Right cardiac atrium (tissue), 1 donor: ENCODE data around the genes RRH and FAM241A.

DNA sequence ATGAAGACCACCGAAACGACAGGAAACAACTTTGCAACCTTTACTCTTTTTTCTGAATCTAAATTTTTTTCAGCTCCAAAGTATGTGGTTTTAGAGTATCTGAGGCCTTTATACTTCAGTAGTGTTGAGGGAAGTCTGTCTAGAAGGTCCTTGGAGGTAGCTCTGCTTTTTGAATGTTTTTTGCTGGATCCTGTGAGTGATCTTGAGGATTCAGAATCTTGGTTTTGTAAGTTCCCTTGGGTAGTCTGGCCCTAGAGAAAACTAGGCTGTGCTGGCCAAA, 39.3 kb downstream of the MCUB start:
- PRO-cap = no peak

GRCh38 chr4:109730357-109730988, 603 bp upstream of the PLA2G12A start:
- PRO-cap = unidirectional peak, minus-strand start at chr4:109730643

DNA sequence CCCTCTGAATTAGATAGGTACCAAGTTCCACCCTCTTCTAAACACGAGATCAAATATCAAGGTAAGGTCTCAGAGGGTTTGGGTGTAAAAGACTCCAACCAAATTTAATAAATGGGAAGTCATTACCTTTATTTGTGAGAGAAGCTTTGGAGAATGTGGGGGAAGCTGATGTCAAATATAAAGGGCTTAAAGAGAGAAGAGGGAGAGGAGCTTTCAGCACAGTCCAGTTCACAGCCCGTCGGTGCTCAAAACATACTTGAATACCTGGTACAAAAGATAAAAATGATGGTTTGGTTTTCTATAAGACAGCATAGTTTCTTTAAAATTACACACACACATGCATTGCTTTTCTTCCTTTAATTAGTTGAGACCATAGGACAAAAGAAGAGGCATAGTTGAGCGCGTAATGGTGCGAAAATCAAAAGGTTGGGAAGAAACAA, 837 bp upstream of the GAR1 start:
- PRO-cap = no peak

DNA sequence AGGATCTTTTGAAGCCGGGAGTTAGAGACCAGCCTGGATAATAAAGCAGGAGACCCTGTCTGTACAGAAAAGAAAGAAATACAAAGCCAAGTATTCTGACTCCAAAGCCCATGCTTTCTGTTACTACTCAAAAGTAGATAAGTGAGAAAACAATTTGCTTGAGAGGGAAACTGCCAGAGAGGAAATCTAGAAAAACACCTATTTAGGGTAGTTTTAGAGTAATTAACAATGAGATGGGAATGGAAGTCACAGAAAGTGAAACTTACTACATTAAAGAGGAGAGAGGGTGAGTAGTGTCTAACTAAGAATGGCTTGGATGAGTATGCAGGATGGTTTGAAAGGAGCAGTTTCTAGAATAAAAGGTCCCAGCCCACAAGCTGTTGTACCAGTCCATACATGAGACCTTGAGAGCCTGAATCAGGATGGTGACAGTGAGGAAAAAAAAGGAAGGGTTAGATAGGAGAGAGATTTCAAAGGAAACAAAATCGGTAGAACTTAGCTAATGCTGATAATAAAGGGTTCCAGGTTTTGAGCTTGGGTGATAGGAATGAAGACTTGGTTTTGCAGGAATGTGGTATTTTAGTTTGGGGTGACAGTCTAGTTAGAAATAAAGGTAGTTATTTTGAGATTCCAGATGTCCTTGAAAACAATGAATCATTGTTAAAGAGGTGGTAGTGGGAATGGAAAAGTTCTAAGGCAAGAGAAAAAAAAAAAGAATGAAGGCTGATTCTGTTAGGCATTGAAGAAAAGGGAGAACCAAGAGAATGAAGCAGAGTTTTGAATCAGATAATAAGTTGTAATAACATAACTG, 1.4 kb downstream of the GAR1 start:
- PRO-cap = no peak

GRCh38 chr4:109827811-109828168, at the start of gene RRH:
Gene RRH (plus strand): TSS chr4:109827972.
- PRO-cap = no peak

DNA sequence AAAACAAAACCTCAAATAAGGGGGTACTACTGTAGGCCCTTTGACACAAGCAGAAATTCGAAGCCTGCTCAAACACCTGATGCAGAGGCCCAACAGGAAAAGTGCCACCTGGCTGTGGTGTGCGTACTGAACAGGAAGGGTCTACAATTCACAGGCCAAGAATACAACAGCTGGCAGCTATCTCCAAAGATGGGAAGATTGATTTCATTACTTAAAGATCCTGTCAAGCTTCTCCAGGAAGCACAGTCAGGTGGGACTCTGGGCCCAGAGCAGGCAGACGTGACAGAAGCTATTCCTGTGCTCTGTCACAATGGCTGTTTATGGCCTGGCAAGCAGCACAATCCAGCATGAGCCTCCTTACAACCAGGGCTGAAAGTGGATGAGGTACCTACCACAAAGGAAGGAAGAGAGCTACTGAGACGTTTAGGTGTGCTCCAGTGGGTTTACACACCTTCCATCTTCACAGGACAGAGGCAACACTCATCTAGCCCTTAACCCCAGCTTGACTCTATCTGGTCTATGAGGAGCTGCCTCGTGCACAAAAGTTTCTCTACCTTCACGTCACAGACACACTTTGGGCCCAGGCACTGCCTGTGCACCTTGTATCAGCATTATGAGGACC, 26.4 kb downstream of the LRIT3 start:
- PRO-cap = no peak

- PRO-cap = no peak
These were observed 113.2 kb downstream of the ELOVL6 start for GRCh38 chr4:110085102-110085658.

- PRO-cap = bidirectional peak, plus-strand start at chr4:110196921, minus-strand start at chr4:110196781
These were observed 1.8 kb downstream of the ELOVL6 start for GRCh38 chr4:110196587-110196984.

DNA sequence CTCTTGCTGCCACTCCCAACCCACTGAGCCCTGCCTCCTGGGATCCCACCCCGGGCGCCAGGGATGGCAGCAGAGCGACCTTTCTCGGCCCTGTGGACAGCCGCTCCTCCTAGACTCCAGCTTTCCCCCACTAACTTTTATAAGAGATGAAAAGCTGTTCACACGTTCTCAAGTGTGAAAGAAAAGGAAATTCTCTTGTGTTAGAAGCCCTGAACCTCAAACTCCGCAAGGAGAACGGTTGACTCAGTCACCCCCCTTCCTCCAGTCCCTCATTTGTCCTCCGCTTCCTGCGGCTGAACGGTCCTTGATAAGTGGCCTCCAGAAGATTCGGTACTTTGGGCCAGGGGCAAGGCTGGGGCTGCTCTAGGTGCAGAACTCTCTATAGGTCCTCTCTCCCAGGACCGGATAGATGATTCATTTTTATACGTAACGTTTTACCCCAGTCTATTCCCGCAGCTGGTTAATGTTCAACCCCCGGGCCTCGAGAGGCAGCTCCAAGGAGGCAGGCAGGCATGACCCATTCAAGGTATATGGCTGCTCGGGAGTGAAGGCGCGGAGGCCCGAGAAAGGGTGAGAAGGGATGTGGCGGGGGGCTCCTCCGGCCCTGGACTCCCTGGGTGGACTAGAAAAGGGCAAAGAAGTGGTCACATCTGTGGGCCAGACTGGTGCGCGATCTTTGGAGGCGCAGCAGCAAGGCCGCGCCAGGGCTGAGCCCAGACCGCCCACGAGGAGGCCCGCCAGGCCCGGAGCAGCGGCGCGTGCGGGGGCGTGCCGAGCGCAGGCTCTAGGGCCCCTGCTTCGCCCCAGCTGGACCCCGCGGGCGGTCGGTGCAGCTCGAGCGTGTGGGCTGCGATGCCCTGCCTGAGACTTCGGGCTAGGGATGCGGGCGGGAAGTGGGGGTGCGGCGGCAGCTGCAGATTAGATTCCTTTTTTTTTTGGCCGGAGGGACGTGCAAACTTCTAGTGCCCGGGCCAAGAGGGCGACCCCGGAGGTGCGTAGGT, 11.8 kb downstream of the PITX2 start:
- PRO-cap = no peak

- PRO-cap = no peak
These were observed 4.6 kb downstream of the PITX2 start for GRCh38 chr4:110618044-110618823.

DNA sequence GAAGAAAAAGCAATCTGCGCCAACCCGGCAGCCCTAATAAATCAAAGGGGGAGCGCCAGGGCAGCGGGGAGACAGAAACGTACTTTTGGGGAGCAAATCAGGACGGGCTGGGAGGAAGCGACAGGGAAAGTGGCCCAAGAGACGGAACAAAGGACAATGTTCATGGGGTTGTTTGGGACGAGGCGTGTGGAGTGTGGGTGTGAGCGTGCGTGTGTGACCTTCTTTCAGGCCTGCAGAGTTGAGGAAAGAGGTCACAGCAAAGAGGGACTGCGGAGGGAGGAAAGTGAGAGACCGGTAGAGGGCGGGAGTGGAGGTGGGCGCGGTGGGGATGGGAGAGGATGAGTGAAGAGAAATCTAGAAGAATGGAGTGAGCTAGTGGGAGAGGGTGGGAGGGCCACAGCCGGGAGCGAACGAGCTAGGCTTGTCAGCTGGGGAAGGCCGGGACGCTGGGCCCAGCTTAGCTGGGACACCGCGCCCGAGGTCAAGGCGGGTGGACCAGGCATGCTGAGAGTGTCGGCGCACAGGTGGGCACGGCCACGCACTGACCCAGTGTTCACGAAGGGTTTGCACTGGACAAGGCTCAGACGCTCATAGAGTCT, 14.6 kb upstream of the PITX2 start:
- PRO-cap = no peak

DNA sequence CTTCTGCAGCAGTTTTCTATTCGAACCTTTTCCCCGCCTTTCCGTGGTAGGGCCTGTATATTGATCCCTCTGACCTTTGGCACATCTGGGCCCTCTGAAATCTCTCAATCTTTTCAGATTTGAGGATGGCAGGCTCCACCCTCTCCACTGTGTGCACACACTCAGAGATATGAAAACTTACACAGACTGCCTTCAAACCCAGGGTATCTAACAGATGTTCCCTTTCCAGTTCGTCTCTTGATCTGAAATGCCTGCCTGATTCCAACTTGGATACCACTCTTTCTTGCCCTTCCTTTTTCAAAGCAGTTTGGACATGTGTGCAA, 19.0 kb upstream of the PITX2 start:
- PRO-cap = no peak

- PRO-cap = no peak
These were observed 426.6 kb upstream of the PITX2 start for GRCh38 chr4:111049537-111049832.

- PRO-cap = no peak
These were observed 155.4 kb upstream of the FAM241A start for GRCh38 chr4:111989772-111990249.

DNA sequence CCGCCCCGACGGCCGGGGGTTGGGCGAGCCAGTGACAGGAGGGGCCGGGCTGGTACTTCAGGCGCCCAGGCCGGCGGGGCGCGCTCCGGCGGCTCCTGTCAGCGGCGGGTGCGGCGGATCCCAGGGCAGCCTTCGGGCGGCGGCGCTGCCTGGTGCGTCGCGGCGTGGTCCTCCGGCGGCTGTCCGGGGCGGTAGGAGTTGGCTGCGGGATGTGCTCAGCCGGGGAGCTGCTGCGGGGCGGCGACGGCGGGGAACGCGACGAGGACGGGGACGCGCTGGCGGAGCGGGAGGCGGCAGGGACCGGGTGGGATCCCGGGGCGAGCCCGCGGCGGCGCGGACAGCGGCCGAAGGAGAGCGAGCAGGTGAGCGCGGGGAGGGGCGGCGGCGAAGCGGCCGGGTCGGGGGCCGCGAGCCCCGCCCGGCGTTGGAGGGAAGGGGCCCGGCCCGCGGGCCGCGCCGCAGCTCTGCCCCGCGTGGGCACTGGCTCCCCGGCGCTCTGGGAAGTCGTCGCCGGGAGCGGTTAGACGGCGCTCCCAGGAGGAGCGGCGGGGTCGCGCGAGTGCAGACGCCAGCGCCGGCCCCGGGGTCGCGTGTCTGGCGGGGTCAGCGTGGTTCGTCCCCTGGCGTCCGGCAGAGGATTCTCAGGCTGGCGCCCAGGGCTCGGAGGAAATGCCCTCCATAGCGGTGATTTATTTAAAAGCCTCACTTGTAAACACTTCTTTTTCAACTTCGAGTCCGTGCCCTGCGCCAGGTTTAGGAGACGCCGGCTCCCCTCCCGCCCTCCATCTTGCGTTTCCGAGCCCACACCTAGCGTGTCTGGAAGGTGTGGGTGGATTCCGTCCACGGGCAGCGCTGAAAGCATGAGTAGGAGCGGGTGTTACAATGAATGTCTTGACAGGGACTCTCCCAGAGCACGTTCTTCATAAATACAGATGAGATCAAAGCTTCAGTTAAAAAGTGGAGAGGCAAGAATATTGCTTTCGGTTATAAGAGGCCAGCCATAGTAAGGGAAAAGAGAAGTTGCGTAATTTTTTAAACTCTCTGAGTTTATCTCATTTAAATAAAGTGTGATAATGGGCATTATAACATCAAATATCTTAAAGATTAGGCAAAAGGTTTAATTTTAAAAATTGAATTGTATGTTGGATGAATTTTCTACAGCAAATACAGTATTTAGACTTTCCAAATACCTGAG, at the start of gene FAM241A:
Gene FAM241A, plus strand, starts transcription at position 83 of the 1,195 bp plus-strand sequence.
- PRO-cap = bidirectional peak, plus-strand start at position 68 of the sequence, minus-strand start outside the sequence; bidirectional peak, plus-strand start at position 523 of the sequence, minus-strand start at position 498 of the sequence; bidirectional peak, plus-strand start at position 638 of the sequence, minus-strand start at position 561 of the sequence

DNA sequence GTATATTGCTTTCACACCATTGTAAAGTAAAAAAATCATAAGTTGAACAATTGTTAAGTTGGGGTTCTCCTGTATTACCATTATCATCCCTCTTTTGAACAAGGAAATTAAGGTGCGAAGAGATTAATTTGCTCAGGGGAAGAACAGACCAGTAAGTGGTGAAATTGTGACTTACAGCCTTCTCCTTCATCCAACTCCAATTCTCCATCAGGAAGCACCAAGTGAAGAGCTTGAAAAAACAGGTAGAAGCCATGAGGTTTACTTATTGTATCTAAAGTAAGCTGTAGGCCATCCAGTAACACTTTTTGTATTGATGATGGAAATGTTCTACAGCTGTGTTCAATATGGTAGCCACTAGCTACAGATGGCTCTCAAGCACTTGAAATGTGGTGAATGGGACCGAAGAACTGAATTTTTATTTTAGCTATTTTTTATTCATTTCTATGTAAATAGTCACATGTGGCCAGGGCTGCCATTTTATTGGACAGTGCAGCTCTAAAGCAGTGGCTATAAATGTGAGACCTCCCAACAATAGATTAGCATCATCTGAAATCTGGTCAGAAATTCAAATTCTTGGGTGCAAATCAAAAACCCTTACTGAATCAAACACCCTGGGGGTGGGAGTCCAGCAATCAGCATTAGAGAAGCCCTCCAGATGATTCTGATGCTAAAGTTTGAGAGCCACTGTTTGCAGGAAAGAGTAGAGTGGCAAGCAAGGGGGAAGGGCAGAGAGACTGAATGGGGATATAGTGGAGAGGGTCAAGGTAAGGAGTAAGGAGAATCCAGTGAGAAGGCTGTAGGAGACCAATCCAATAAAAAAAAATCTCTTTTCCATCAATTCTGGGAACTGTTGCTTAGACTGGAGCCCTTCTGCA, 87.1 kb downstream of the ALPK1 start:
- PRO-cap = no peak

GRCh38 chr4:112645428-112645964, 8.6 kb downstream of the LARP7 start:
- PRO-cap = no peak

GRCh38 chr4:112647859-112648800, 11.2 kb downstream of the LARP7 start:
- PRO-cap = no peak

GRCh38 chr4:113147519-113148199, 98.2 kb downstream of the ANK2 start:
- PRO-cap = no peak

- PRO-cap = no peak
These were observed 283.4 kb downstream of the ANK2 start for GRCh38 chr4:113332852-113333282.